Gastroesophageal sphincter (tissue), 4 donors: ENCODE measurements around the gene ESD.

DNA sequence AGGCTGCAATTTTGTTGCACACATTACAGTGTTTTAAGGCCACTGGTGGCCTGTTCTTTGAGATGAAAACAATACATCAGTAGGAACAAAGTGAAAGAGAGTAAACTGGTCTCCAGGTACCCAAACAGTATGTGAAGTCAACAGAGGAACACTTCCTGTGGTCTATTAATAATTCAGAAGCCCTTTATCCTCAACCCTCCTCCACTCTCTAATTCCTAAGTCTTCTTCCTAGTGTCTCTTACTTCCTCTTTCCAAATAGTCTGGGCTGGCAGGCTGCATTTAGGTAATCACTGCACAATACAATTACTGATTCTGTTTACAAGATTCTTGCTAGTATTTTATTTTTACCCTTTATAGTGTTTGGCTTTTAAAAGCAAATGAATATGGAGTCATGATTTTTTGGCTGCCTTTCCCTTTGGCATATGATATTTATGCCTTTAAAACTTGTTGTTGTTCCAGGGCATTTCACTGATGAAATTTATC, 2.8 kb downstream of the CPB2 start:
- PRO-cap = no peak
- RAMPAGE, long total RNA, 4 experiments = no peak in any of the 4 experiments

GRCh38 chr13:46123517-46124091, 18.8 kb upstream of the CPB2 start:
- PRO-cap = no peak
- RAMPAGE, long total RNA, 4 experiments = no peak in any of the 4 experiments

DNA sequence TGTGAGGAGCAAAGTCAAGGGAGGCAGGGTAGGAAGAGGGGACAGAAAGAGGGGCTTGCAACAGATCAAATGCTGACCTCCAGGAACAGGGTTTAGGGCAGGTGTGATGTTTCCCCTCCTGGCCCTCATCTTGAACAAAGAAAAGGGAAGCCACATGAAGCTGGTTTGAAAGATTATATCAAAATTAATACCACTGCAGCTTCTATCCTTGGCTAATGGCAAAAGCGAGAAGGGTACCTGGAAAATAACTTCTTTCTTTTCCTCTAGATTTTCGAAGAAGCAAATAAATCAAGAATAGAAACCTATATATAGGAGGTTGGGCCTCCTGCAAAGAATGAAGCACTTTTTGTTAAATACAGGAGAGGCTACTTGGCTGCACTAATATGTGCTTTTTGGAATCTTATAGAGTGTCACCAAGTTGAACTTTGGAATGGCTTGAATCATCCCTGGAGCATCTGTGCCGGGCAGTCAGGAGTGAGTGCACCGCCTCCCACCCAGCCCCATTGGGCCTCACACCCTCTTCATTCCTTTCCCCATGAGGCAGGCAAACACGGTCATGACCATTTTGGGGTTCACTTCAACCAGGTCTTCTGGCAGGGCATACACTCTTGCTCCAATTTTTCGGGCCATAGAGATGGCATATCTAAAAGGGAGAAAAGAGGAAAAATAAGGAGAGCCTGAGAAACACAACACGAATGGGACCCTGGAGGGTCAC, 22.4 kb upstream of the CPB2 start:
- PRO-cap = no peak
- RAMPAGE, long total RNA, 4 experiments = no peak in any of the 4 experiments

DNA sequence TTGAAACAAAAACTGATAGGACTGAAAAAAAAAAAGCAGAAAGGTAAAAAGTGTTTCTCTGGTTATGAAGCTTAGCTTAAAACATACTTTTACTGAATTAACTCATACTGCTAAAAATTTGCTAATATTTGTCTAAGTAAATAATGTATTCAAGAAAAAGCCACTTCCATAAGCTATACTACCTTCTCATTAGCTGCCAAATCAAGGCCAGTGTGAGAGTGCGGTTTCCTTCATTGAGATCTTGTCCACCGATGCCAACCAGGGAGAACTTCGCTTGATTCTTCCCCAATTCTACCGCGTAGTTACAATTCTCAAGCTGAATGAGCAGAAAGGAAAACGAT, 37.2 kb upstream of the CPB2 start:
- PRO-cap = no peak
- RAMPAGE, long total RNA, 4 experiments = no peak in any of the 4 experiments

- PRO-cap = no peak
- RAMPAGE, long total RNA, 4 experiments = no peak in any of the 4 experiments
Measured at GRCh38 chr13:46183053-46183903, 1.3 kb upstream of the LCP1 start.

GRCh38 chr13:46290580-46290829, 78.8 kb downstream of the LRRC63 start:
- PRO-cap = no peak
- RAMPAGE, long total RNA, 4 experiments = no peak in any of the 4 experiments

DNA sequence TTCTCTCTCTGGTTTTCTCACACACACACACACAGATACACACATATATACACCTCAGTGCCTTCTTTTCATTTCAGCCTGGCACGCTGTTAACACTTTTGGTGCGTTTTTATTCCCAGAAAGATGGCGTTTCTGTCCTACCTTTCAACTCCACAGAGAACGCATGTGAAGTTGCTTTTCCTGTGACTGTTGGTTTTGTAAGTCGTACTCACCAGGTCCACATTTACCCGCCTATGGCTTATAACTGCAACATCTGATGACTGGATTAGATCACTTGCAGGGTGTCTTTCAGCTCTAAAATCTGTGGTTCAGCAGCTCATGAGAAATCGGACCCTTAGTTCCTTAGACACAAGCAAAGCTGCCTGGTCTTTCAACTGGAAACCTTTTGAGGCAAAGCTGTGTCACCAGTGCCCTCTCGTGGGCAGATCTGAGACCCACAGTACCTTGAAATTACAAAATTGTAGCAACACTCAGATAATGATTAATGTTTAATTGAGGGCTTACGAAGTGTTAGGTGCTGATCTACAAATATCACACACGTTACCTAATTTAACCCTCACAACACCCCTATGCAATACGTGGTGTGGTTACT, 65.6 kb downstream of the RUBCNL start:
- PRO-cap = no peak
- RAMPAGE, long total RNA, 4 experiments = no peak in any of the 4 experiments

GRCh38 chr13:46520148-46520557, 32.8 kb upstream of the LRCH1 start:
- PRO-cap = no peak
- RAMPAGE, long total RNA, 4 experiments = no peak in any of the 4 experiments

DNA sequence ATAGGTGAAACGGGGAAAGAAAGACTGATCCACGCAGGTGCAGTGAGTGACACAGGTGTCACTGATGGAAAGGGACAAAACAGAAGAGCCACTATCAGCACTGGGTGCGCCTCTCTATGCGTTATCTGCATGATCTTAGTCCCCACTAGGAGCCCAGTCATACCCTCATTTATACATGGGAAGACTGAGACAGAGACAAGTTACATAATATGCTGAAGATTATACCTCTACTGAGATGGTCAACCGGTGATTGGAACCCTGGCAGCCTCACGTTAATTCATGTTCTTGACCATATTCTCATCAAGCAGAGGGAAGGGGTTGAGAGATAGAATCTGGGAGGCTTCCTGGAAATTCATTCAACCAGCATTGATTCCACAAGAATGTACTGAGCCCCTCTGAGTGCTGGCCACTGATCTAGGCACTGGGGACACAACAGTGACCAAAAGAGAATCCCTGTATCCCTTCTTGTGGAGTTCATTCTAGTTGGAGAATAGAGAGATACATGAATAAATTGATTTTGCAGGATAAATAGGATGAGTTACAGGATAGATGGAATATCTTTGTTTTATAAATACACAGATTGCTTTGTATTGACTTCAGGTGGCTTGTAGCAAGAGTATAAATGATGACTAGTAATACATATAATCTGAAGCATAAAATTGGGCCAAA, 3.6 kb downstream of the LRCH1 start:
- PRO-cap = no peak
- RAMPAGE, long total RNA, 4 experiments = start-site peak on the plus strand in 1 of 4 experiments, centred at position 148 of the sequence, 8 reads per replicate

DNA sequence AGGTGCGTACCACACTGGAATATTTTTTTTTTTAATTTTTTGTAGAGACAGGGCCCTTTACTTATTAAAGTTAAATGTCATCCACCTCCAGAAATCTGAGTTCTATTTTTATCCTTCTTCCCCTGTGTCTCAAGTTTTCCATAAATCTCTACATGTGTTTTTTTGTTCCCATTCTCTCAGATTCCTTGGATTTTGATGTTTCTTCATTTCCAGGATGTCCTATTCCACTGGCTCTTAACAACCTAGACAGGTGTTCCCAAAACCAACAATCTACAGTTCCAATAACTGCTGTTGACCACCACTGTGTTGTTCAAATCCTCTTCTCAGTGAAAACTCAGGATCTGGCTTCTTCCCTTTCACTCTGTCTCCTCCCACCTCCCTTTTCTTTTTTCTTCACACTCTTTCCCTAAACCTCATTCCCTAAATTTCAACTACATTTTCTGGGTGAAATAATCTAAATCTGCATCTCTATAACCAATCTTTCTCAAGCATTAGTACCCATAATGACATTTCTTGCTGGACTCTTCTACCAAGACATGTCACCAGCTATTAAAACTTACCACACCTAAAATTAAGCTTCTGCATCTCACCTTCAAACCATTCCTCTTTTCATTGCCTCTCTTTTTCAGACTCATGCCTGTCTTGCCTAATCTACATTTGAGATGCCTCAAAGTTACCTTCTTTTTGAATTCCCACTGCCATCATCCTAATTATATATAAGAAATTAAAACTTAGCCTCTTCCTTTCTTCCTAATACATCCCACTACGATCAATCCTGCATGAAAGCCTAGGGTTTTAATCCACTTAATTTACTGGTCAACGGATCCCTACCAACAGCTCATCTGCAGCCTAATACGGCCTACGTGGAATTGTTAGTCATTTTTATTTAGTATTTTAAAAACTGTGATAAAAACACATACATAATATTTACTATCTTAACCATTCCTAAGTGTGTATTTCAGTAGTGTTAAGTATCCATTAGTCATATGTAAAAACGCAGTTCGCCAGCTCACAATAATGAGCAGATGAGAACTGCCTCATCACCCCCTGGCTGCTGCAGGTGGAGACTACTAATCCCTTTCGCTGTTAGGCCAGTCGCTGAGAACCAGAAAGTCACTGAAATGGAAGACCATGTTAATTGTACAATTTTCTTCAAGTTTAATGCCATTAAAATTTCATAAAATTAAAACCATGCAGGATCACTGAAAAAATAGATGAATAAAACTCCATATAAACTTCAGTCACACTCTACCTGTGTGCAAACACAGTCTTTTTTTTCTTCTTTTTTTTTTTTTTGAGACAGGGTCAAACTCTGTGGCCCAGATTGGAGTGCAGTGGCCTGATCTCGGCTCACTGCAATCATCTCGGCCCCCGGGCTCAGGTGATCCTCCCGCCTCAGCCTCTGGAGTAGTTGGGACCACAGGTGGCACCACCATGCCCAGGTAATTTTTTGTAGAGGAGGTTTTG, 2.0 kb downstream of the ESD start:
- PRO-cap = no peak
- RAMPAGE, long total RNA, 4 experiments = no peak in any of the 4 experiments

DNA sequence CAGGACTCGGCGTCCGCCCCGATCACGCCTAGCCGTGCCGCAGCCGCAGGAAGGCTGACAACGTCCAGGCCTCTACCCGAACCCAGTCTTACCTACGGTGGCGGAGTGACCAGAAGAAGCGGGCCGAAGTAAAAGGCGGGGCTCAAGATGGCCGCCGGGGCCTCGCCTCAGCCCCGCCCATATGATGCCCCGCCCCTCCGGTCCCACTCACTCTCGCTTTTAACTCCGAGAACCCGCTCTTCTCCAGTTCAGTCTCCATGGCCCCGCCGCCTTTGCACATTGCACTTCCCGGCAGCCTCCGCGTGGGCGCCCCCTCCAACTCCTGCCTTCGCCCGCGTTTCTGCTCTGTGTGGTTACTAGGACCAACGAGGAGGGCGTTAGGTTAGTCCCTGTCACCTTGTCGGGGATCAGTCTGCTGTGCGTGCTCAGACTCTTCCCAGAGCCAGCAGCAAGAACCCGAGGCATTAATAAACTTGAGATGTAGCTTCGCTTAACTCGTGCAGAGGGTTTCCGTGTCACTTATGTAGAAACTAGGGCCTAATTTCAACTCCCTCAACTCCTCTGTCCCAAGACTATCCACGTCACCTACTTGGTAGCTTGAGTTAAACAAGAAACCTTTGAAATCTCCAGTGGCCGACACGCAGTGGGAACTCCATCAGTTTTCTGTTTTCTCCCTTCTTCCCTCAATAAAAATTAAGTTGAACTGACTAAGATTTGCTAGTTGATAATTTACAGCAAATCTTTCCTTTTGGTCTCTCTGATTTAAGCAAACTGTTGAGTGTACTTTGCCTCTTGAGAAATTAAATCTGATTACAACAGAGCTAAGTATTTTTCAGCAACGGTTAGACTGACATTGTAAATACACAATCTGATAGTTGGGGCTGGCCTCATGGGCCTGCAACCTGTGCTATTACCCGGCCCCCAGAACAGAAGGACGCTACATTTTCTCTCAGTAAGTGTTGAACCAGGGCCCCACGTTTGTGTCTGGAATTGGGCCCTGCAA, at the start of gene ESD:
TSS of gene ESD (minus strand) at position 149 of the 1,003 bp plus-strand sequence.
- PRO-cap = bidirectional peak, plus-strand start at position 262 of the sequence, minus-strand start at position 90 of the sequence; unidirectional peak, plus-strand start at position 629 of the sequence
- RAMPAGE, long total RNA, 4 experiments = start-site peak on the minus strand in 4 of 4 experiments, centred at positions 127 to 133 of the sequence, 91 to 343 reads per replicate

DNA sequence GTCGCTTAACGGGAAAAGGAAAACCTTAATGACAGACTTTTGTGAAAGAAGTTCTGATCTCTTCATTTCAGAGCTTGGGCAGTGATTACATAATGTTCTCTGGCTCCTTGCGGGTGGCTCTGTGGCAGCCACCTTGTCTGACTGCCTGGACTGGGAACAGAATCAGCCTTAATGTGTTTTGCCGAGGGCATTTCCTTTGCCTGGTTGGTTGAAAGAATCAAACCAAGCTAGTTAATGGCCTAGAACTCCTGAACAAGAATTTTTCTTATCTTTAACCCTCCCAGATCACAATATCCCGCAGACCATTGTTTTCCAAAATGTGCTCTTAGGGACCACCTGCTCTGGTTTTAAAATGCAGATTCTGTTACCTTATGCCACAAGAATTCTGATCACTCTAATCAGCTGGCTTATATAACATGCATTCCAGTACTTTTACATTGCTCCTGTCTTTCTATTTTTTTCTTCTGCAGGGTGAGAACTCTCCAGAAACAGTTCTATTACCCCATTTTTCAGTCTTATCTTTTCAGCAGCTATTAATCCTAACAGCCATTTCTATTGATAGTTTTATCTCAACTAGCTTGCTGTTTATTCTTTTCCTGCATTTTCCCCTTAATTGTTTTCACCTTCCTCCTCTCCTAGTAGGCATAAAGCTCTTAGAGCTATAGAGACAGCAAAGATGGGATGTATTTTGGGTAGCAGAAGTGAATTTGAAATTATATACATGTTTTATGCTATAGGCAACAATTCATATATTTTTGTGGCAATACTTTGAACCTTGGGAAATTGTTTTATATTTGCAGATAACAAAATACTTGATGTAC, 2.8 kb downstream of the ITM2B start:
- PRO-cap = unidirectional peak, minus-strand start at position 143 of the sequence
- RAMPAGE, long total RNA, 4 experiments = no peak in any of the 4 experiments

DNA sequence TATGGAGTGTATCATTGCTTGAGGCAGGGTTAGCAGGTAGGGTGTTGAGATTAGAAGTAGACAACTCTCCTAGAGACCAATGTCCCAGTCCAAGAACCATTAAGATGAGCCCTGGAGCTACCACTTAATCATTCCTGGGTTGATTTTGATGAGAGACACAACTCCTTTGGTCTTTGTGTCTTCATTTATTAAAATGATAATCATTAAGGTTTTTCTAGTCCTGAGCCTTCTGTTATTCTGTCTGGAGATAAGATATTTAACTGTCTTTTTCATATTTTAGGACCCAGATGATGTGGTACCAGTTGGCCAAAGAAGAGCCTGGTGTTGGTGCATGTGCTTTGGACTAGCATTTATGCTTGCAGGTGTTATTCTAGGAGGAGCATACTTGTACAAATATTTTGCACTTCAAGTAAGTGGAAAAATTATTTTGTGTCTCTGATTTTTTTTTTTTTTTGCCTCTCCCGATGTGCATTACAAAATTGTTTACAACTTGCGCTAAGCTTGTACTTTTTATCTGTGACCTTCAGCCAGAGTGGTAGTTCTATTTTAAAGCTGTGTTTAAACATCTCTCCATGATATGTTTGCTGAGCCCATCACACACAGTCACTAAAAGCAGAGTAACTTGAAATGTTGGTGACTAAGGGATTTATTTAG, 20.6 kb downstream of the ITM2B start:
- PRO-cap = no peak
- RAMPAGE, long total RNA, 4 experiments = no peak in any of the 4 experiments

- PRO-cap = no peak
- RAMPAGE, long total RNA, 4 experiments = no peak in any of the 4 experiments
Measured at GRCh38 chr13:48261011-48262049, 28.3 kb downstream of the ITM2B start.

DNA sequence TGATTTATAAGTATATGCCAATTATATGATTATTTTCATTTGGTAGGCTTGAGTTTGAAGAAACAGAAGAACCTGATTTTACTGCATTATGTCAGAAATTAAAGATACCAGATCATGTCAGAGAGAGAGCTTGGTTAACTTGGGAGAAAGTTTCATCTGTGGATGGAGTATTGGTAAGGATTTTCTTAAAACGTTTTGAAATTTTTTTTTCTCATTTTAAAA, 3.6 kb downstream of the RB1 start:
- PRO-cap = no peak
- RAMPAGE, long total RNA, 4 experiments = no peak in any of the 4 experiments

DNA sequence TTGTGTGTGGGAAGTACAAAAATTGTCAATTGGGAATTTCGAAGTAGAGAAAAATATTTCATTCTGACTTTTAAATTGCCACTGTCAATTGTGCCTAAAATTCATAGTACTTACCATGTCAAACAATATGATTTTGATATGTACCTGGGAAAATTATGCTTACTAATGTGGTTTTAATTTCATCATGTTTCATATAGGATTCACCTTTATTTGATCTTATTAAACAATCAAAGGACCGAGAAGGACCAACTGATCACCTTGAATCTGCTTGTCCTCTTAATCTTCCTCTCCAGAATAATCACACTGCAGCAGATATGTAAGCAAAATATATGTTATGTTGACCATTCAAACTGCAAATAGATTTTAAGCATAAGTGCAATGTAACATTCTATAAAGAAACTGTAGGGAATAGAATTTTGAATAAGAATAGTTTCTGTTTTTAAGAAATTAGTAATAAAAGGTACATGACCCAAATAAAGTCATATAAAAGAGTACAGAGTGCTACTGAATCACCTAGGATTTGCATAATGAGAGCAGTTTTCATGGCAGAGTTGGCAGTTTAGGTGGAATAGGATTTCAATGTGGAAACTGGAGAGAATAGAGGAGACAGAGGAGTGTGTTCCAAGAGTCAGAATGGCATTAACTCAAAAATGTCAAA, 40.0 kb upstream of the LPAR6 start:
- PRO-cap = no peak
- RAMPAGE, long total RNA, 4 experiments = start-site peak on the plus strand in 1 of 4 experiments, centred at position 464 of the sequence, 22 reads per replicate

DNA sequence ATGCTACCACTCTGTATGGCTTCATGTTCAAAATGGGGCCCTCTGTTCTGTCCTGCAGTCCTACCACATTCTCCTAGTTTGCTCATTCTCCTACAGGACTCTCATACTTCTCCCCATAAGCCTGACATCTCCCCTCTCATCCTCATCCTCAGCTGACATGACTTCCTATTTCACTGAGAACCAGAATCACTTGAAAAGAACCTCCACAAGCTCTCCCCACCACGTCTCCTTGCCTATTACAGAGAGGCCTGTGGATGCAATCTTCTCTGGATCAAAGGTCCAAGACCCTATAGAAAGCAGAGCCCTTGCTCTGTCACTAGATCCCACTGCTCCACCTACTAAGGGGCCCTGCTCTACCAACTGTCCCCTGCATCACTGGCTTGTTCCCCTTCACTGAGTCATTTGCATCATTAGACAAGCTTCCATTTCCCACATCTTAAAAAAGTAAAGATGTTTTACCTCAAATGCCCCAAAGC, 40.9 kb downstream of the RCBTB2 start:
- PRO-cap = no peak
- RAMPAGE, long total RNA, 4 experiments = no peak in any of the 4 experiments

GRCh38 chr13:48532177-48532343, 820 bp downstream of the RCBTB2 start:
- PRO-cap = no peak
- RAMPAGE, long total RNA, 4 experiments = no peak in any of the 4 experiments

DNA sequence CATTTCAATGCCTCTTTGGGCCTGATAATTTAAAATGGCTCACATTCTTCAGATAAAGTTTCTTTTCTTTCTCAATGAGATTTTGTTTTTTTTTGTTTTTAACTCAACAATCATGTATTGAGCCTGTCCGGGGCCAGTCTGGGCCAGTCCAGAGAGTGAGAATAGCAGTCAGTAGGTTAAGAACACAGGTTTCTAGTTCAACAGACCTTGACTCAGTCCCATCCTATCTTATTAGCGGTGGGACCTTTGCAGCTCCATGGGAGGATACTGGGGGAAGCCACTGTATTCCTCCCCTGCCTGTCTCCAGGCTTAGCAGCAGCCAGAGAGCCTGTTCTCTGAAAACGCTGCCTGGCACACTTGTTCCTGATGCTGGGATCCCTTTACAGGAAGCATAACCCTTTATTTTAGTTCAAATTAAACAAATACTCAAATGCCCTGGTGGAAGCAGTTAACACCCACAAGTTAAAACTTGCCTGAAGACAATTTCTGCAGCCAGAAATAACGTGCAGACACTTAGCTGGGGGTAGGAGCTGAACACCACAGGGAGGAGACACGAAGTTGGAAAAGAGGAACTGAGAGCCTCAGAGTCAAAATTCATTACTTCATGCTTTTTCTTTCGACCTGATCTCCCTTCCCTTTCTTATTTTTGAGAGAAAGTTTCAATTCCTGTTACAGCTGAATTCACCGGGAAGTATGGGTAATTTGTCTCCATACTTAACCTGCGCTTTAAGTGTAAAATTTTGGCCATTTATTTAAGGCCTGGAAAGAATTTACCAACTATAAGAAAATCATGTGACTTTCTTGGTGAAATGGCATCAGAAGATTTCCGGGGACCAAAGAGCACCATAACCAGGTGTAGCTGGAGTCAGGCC, 46.1 kb upstream of the RCBTB2 start:
- PRO-cap = bidirectional peak, plus-strand start at position 491 of the sequence, minus-strand start at position 371 of the sequence
- RAMPAGE, long total RNA, 4 experiments = no peak in any of the 4 experiments

GRCh38 chr13:48586373-48586880, 53.5 kb upstream of the RCBTB2 start:
- PRO-cap = unidirectional peak, minus-strand start at chr13:48586651
- RAMPAGE, long total RNA, 4 experiments = no peak in any of the 4 experiments